Type B pancreatic cell (in vitro differentiated cells): Measurements from ENCODE around the genes NCBP2L and GNG5B.

- PRO-cap, result no peak
These were observed 51.1 kb downstream of the TSC22D3 start for GRCh38 chrX:107724377-107724943.

DNA sequence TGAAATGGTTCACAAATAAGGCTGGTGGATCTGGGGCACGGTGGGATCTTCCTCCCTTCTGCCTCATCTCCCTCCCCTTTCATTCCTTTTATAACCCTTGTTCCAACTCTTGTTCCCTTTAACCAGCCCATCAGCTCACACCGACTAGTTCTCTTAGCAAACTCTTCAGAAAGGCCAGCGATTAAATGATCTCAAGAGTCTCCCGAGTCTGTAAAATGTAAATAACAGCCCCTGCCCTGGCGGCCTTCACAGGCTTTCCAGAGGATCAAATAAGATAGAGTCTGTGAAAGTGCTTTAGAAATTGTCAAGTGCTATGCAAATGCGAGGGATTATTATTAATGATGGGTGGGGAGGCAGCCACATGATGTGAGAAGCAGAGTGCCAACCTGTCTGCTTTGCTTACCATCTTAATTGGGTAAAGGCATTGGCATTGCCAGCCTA is 27.1 kb downstream of the TSC22D3 start:
- PRO-cap, result no peak

- PRO-cap, result no peak
These were observed at the start of gene NCBP2L for GRCh38 chrX:107777642-107777956. Gene NCBP2L, plus strand, starts transcription at chrX:107777733.

DNA sequence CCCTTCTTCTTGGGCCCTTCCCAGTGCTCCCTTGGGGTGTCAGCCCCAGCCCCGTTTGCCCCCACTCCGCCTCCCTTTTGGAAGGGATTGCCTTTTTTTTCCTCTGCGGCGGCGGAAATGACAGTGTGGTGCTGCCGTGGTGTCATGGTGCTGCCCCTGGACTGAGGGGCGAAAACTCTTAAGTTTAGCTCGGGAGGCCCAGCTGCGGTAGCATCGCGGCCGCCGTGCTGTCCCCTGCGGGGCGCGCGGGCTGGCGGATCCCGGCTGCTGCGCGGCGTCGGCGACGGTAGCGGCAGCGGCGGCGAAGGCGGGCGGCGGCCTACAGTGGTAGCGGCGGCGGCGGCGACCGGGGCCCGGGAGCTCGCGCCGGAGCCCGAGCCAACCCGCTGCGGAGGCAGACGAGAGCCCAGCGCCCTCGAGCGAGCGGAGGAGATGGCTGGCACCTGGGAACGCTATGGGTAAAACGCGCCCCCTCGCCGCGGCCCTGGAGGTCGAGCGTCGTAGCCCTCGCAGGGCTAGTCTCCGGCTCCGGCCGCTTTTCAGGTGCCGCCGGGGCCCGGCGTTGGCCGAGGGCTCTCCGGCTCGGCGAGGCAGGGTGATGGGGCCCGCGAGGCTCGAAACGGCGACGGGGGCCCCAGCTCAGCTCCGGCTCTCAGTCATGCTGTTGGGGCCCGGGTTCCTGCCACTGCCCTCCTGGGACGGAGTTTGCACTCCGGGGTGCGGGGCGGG is 471 bp downstream of the MID2 start:
- PRO-cap, result bidirectional peak, plus-strand start at position 324 of the sequence, minus-strand start at position 163 of the sequence

DNA sequence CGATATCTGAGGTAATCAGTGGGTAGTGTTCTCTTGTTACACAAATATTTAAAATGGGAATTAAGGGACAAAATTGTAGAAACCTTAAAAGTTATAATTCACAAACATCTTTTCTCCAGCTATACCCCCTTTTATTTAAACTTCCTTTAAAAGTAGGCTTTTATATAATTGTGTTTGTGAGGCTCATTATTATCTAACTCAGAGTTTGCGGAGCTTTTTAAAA is 110.6 kb downstream of the IRS4 start:
- PRO-cap, result no peak

- PRO-cap, result unidirectional peak, plus-strand start at chrX:109732517
These were observed 813 bp downstream of the ACSL4 start for GRCh38 chrX:109731823-109733065.

DNA sequence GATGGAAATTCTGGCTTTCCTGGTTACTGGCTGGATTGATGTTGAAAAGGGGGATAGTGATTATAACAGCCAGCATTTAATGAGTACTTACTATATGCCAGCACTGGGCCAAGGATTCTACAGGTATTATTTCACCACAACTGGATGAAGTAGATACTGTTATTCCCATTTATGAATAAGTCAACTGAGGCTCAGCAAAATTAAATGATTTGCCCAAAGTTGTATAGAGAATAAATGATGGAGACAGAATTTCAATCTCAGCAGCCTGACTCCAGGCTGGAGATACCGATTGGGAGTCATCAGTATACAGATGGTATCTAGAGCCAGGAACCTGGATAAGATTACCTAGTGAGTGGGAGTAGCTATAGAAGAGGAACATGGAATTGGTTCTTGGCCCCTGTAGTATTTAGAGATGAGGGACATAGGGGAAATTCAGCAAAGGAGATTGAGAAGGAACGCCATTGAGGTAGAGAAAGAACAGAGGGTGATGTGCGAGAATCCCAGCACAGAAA is 135.3 kb downstream of the TMEM164 start:
- PRO-cap, result no peak

DNA sequence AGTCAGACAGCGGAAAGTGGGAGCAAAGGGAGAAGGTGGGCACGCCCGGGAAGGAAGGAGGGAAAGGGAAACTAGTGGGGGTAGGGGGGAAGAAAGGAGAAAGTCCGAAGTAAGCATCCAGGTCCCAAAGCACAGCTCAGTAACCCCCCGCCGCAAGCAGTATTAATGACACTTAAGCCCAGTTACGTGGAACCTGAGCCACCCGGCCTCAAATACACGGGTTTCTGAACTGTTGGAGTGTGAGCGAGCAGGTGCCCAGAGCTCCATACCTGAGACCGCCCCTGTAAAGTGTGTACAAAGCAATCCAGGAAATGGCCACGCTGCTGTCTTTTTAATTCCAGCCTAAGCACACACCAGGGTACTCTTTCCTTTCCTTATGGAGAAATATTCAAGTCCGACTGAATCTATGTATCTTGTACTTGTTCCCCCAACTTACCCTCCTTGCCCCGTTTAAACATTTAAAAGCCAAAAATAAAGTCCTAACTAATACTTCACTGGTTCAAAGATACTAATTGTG is 587 bp upstream of the AMMECR1 start:
- PRO-cap, result bidirectional peak, plus-strand start at position 295 of the sequence, minus-strand start at position 294 of the sequence

DNA sequence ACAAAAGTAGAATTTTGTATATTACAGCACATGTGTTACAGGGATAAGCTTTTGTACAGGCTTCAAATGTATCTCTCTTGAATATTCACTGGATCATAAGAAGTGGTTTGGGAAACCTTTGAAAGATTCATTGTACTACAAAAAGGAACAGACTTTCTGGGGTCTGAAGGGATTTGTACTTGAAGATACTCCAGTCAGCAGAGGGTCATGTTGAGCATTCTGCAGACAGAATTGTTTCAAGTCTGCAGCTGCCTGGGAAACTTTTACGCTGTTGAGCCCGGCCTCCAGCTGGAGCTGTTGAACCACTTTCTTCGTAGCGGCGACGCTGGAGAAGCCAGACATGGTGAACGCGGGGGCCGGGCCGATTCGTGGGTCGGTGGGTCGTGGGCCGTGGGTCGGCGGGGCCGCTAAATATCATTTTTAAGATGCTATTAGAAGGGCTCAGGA is at the start of gene GNG5B:
TSS of gene GNG5B (minus strand) at position 406 of the 447 bp plus-strand sequence.
- PRO-cap, result no peak

DNA sequence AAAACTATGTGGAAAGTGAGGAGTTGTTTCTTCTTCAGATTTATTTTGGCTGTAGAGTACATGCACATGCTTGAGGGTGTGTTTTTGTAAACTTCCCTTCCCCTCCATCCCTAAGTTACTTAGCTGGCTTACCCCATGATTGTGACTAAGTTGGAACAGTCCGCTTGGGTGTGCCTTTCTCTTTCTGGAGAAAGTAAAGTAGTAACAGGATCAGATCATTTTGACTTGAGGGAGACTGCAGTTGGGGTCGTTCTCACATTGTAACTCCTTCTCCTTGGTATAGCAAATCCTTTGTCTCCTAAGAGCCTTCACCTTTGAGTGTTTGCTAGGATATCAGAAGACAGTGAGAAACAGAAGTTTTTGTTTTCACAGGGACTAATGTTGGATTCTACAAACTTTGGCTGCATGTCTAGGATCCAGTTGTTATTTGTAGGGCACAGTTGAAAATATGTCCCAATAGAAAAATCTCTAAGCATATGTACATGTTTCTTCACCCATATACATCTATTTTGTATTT is 6.1 kb upstream of the TDGF1P3 start:
- PRO-cap, result no peak

DNA sequence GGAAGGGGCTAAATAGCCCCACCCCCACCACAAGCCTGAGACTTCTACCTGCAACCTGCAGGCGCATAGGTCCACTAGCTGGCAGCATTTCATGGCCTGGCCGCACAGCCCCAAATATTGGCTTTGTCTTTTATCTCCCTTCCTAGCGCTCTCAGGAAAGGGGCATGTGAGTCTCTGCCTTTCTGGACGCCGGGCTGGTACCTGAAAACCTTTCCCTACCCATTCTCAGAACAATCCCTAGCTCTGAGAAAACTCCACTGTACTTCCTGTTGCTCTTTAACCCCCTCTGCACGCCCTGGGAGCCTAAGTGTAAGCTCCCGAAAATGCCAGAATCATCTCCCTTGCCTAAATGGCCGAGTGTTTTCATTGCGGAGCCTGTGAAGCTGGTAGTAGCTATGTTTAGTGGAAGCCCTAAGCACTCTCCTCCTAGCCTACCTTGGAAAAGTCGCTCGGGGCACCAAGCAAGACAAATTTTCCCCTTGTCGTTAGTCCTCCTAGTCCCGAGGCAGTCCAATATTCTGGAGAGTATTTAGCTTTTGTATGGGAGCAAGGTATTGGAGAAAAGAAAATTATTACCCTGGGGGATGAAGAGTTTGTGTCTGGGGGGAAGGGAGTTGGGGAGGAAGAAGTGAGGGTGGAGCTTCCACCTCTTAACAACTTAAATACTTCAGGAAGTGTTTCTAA is 1.1 kb downstream of the RTL4 start:
- PRO-cap, result no peak

DNA sequence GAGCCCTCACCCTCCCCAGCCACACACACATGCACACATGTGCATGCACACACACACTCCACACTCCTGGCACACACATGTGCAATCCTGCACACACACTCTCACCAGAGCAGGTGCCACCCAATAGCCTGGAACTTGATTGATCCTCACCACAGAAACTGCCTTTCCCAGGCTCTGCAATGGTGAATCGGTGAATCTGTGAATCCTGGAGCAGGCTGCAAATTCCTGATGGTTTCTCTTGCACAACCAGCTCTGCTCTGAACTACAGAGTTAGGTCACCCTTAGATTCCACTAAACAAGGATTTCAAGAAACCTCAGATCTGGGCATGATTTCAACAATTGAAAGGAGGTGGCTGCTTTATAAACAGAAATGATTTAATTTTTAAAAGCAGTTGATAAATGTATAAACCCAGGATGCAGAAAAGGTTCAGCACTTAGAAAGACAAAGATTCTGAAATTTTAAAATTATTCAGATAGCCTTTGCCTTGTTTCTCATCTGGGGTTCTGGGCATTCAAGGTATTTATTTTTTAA is 21.4 kb downstream of the AMOT start:
- PRO-cap, result no peak

GRCh38 chrX:113784796-113785232 is 799.1 kb upstream of the HTR2C start:
- PRO-cap, result no peak

DNA sequence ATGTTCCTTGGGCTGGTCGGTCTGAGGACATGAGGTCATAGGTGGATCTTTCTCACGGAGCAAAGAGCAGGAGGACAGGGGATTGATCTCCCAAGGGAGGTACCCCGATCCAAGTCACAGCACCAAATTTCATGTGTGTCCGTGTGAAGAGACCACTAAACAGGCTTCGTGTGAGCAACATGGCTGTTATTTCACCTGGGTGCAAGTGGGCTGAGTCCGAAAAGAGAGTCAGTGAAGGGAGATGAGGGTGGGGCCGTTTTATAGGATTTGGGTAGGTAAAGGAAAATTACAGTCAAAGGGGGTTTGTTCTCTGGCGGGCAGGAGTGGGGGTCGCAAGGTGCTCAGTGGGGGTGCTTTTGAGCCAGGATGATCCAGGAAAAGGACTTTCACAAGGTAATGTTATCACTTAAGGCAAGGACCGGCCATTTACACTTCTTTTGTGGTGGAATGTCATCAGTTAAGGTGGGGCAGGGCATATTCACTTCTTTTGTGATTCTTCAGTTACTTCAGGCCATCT is 22.8 kb downstream of the HTR2C start:
- PRO-cap, result no peak

DNA sequence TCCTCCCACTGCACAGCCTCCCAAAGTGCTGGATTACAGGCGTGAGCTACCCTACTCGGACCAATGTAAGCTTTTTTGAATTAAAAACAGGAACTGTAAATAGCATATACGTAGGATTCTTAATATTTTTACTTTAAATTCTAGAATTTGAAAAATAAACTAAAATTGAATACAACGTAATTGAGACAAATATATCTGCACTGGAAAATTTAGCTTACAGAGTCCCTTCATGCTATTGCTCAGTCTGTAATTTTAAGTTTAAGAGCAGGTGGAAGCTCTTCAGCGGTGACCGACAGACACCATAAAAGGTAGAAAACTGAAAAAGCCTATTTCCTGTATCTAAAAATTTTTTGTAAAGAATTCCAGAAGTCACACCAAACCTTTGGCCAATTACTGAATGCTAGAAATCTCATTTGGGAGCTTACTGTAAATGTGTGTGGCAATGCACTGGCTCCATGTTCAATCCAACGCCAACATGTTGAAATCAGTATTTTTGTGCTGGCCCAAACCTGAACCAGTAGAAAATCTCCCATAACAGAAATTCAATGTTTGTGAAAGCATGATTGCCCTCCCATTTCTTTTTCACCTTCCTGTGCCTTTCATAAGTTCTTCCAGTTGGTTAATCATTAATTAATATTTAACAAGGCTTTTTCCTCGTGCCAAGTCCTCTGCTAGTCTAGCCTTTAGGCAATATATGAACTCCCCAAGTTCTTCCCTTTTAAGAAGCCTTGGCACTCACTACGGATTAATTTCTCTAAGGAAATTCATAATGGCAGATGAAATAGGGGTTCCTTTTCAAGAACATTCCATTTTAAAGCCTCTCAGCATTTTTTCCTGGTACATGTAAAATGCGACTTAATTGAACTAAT is 1.5 kb upstream of the PLS3 start:
- PRO-cap, result no peak

DNA sequence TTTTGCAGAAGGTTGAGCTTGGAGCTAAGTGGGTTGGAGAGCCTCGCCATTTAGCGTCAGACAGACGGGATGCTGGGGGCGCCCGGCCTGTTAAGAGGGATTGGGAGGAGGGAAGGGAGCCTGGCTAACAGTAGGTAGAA is 1.3 kb downstream of the PLS3 start:
- PRO-cap, result no peak

DNA sequence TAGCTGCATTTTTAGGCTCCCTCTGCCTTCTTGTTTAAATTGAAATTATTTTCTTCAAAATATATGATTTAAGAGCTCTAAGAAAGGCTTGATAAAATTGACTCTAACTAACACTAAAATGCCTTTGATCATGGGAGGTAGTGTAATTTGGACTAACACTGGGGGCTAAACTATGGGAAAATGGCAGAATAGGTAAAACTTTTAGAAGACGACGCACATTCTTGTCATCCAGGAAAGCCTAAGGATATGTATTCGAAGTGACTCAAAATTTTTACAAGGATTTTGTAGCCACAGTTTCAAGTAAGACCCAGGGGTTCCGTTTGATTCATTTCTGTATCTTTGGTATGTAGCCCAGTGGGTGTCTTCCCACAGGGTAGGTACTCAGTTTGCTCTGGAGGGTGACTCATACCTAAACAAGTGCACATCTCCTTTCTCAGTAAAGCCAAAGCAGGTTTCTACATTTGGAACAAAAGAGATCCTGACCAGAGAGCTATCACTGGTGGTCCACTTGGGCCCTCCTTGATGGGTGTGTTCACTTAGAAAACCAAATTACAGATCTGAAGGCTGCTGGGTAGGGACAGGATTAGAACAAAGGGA is 55.9 kb downstream of the PLS3 start:
- PRO-cap, result no peak

DNA sequence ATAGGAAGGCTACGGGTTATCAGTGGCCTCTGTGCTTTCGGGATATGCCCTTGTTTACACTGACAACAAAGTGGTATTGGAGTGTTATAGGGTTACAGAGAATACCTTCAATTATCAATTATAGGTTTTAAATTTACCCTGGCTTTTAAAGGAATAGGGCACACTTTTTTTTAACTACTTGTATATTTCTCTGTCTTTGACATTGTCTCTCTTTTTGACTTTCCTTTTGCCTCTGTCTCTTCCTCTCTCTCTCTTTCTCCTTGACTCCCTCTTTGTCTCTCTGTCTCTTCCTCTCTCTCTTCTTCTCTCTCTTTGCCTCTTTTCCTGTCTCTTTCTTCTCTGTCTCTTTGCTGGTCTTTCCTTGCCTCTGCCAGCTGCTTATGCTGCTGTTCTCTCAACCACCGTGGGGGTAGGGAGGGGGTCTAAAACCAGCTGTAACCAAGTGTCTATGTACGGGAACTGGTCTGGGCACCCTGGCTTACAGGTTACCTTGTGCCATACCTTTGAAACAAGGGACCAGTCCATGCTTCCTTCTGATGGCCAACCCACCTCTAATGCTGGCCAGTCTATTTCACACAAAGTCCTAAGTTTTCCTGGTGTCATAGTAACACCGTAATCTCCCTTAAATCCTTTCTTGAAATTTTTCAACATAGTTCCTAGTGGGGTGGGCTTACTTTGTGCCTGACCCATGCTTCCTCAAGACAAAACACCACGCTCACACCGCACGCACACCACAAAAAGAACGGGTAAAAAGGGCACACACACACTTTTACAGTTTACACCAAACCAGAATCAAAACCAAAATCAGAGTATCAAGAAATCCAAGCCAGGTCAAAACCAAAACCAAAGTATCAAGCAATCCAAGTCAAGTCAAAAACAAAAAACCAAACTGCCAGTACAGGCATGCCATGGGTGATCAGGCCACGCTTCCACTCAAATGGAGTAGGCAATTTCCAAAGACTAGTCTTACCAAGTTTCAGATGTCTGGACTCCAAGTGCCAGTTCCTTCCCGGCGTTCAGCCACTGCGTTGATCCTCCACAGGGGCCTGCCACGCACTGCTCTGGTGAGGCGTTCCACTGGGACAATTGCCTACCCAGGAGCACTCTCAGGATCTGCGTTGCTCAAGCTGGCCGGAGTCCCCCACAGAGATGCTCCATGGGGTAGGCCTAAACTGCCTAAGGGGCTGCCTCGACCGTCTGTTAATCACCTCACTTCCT is 247.6 kb upstream of the AGTR2 start:
- PRO-cap, result no peak

DNA sequence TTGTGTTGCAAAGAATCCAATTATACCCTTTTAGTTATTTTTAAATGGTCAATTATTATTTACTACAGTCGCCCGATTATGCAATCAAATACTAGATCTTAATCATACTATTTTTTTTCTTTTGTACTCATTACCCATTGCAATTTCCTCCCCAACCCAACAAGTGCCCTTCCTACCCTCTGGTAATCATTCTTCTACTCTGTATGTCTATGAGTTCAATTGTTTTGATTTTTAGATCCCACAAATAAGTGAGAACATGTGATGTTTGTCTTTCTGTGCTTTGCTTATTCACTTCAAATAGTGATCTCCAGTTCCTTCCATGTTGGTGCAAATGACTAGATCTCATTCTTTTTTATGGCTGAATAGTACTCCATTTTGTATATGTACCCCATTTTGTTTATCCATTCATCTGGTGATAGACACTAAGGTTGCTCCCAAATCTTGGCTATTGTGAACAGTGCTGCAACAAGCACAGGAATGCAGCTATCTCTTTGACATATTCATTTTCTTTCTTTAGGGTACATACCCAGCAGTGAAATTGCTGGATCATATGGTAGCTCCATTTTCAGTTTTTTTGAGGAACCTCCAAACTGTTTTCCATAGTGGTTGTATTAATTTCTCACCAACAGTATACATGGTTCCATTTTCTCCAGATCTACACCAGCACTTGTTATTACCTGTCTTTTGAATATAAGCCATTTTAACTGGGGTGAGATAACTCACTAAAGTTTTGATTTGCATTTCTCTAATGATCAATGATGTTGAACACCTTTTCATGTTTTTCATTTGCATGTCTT is 241.3 kb upstream of the AGTR2 start:
- PRO-cap, result no peak

- PRO-cap, result no peak
These were observed 230.7 kb upstream of the AGTR2 start for GRCh38 chrX:115939868-115940319.